Placental pericyte (primary cell): ENCODE measurements around the gene STX4.

DNA sequence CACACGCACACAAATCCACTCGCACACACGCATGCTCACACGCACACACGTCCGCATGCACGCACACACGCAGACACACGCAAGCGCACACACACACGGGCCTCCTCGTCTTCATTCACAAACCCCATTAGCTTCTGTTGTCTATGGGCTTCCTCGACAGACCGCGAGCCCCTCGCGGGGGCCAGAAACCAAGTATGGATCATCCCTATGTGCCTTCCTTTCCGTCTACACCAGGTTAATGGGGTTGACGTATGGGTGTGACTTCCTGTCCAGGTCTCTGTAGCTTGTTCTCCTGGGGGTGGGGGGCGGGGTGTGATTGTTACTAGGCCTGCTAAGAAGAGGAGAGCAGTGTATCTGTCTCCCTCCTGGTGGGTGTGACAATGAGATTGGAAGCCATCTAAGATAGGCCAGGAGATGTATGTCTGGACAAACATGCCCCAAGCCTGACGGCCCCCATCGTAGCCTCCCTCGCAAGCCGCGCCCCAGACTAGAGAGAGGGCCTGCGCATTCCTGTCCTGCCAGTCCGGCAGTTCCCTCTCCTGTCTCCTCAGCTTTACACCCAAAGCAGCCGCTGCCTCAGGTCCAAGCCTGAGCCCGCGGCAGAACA, 550 bp upstream of the CTF1 start:
- CAGE, long polyA plus RNA = no peak

GRCh38 chr16:31032607-31033685, at the start of gene STX4:
Gene STX4 (plus strand): TSS chr16:31033558.
- CAGE, long polyA plus RNA = no peak

GRCh38 chr16:31072536-31072944, 1.5 kb downstream of the ZNF668 start:
- CAGE, long polyA plus RNA = no peak

GRCh38 chr16:31082683-31083856, 5.7 kb downstream of the PRSS53 start:
- CAGE, long polyA plus RNA = no peak

GRCh38 chr16:31181042-31181886, 1.3 kb downstream of the FUS start:
- CAGE, long polyA plus RNA = no peak

- CAGE, long polyA plus RNA = no peak
These were observed 5.5 kb downstream of the FUS start for GRCh38 chr16:31185072-31186156.

GRCh38 chr16:31186157-31186692, 6.3 kb downstream of the FUS start:
- CAGE, long polyA plus RNA = no peak

DNA sequence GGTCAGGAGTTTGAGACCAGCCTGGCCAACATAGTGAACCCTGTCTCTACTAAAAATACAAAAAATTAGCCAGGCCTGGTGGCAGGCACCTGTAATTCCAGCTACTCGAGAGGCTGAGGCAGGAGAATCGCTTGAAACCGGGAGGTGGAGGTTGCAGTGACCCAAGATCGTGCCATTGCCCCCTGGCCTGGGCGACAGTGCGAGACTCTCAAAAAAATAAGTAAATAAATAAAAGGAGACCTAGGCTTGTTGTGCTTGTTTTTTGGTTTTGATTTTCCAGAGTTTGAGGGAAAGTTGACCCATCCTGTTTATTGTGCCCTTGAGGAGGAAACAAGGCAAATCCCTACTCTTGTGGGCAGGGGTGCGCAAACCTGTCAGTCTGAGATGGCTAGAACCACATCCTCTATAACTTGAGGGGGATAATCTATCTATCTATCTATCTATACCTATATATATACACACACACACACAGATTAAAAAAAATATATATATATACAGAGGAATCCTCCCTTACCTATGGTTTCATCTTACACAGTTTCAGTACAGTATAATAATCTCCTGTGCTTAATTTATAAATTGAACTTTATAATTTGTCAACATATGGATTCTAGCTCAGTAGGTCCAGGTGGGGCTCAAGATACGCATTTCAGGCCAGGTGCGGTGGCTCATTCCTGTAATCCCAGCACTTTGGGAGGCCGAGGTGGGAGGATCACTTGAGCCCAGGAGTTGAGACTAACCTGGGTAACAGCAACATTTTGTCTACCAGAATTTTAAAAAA, 5.7 kb downstream of the PYCARD start:
- CAGE, long polyA plus RNA = no peak

GRCh38 chr16:31331706-31332343, 23.2 kb upstream of the ITGAX start:
- CAGE, long polyA plus RNA = no peak

GRCh38 chr16:31354156-31354861, 667 bp upstream of the ITGAX start:
- CAGE, long polyA plus RNA = no peak

GRCh38 chr16:31370107-31371264, 15.5 kb downstream of the ITGAX start:
- CAGE, long polyA plus RNA = no peak

DNA sequence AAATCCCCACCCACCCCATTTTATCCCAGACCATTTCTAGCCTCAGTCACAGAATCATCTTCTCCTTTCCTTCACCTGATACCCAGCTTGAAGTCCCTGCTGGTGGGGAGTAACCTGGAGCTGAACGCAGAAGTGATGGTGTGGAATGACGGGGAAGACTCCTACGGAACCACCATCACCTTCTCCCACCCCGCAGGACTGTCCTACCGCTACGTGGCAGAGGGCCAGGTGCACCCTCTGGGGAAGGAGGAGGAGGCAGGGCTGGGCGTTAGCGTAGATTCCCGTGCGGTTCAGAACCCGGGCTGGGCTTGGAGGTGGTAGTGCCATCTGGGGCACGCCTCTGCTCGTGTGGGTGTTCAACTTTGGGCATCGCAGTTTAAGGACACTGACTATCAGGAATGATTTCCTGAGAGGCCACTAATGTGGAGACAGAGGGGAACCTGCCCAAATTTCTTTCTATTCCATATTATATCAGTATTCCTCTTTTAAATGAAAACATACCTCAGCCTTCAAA, 18.2 kb downstream of the ITGAX start:
- CAGE, long polyA plus RNA = no peak

- CAGE, long polyA plus RNA = no peak
These were observed 6.6 kb upstream of the ITGAD start for GRCh38 chr16:31386614-31386810.

DNA sequence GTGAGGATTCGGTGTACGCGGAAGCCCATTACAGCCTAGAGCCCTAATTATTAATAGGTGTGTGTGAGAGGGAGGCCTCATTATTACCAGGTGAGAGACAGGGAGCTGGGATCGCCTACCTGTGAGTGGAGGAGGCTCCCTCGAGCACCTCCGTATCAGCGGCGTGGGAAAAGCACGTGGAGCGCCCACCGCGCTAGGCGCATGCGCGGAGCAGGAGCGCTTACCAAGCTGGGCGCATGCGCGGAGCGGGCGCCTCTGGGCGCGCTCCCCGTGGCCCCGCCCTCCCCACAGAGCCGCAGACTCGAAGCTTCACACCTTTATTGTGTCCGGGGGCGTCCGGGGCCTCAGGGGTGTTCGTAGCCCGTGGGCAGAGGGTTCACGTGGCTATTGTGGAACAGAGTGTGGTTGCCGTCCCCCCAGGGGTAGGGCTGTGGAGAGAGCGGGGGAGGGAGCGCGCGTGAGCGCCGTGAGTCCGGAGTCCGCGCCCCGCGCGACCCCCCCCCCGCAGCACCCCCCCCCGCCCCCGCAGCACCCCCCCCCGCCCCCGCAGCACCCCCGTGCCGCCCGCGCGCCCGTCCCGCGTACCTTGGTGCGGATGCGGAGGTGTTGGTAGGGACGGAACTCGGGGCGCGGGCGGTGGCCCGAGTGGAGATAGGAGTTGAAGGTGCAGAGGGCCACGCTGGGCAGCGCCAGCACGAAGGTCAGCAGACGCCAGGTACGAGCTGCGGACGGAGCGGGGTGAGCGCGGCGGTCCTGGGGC, 550 bp downstream of the COX6A2 start:
- CAGE, long polyA plus RNA = no peak

DNA sequence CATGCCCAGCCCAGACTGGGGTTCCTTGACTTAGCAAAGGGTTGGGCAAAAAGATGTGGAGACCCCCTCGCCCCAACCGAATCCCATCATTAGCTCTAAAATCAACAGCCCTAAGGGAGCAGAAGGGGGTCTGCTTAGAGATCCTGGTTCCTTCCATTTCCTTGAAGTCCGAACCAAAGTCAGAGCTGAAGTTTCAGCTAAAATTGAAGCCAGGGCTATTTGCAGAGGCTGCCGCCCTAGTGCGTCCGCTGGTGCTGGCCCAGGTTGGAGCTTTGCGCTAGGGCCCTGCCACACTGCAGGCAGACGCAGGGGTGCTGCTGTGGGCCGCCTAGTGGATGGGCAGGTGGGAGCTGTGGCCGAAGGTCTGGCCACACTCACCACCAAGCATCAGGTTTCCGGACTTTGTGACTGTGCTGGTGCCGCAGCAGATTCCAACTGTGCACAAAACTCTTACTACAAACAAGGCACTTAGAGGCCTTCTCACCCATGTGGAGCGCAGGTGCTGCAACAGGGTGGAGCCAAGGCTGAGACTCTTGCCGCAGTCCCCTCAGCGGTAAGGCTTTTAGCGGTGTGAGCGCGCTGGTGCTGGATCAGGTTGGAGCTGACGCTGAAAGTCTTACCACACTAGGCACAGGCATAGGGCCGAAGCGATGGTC, 1.4 kb upstream of the ARMC5 start:
- CAGE, long polyA plus RNA = no peak

DNA sequence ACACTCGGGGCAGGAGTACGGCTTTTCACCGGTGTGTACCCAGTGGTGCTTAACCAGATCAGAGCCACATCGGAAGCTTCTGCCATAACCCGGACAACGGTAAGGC, 1.0 kb upstream of the ARMC5 start:
- CAGE, long polyA plus RNA = no peak

- CAGE, long polyA plus RNA = no peak
These were observed 4.7 kb upstream of the TGFB1I1 start for GRCh38 chr16:31467134-31467692.

DNA sequence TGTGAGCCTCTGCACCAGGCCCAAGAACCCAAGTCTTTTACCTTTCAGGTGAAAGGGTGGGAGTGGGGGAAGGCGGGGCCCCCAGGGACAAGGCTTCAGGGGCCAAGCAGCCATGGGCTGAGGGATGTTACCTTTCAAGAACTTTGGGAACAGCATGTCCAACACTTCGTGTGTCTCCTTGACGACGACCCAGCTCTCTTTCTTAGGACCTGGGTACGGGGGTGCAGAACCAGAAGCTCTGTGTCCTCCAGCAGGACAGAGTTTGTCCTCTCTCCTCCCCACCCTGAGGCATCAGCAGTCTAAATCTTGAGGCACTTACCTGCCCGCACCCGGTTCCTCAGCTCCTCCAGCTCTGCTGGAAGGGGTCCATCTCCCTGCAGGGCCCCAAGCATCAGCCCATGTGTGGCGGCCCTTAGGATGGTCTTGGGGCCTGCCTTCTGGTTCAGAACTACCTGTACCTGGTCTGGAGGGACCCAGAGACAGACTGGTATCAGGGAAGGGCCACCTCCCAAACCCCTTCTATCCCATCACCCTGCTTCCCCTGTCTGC, 9.0 kb downstream of the SLC5A2 start:
- CAGE, long polyA plus RNA = no peak

- CAGE, long polyA plus RNA = no peak
These were observed 10.4 kb downstream of the SLC5A2 start for GRCh38 chr16:31493137-31493828.

DNA sequence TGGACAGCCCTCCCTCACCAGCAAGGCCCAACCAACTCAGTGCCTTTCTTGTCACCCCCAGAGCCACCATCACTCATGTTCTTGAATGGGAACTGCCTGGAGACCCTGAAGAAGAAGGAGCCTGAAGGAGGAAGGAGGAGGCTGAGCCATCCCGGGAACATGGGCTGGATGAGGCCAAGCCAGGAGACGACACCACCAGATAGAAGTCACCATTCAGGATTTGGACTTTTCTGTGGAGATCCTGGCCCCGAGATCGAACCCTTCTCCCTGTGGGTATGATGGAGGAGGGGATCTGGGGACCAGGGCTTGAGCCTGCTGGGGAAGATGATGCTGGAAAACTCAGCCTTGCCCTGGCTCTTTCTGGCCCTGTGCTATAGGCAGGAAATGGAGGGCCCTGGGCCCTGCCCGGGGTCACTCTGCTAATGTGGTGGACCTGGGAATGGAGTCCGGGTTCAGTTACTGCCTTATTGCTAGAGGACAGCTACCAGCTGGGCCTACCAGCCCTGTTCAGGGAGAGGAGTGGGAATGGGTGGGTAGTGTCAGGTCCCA, 9.9 kb upstream of the KRBOX5 start:
- CAGE, long polyA plus RNA = no peak